Jejunum (tissue), 1 donor: Measurements from ENCODE around the gene NBPF3.

DNA sequence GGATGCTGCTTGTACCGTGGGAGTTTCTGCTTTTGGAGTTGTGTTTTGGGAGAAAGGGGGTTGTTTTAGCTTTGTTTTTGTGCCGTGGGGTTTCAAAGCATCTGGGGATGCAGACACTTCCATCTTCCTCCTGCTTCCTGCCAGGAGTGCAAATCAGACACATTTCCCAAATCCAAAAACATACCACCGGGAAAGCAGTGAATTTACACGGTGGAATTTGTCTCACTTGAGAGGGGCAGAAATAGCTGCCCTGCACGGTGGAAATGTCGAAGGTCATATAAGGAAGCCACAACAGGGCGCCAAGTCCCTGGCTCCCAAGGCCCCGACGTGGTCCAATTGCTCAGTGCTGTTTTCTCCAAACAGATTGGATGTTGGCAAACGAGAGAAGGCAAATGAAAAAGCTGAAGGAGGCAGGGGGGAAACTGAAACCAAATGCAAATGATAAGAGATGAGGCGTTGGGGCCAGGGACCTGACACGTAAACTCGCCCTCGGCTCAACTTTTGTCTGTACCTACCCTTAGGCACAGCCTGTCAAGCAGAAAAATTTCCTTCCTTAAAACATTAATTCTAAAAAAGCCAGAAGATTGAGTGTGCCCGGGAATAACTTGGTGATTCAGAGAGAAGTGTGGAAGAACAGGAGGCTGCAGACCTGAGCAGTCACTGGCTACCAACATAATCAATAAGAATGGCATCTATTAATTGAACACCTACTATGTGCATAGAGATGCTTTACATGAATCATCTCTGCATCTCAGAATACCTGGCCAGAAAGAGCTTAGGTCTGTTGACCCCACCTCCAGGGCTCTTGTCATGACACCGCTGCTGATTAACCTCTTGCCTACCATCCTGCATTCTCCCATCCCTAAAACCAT lies 16.7 kb upstream of the PINK1 start:
- PRO-cap = no peak

DNA sequence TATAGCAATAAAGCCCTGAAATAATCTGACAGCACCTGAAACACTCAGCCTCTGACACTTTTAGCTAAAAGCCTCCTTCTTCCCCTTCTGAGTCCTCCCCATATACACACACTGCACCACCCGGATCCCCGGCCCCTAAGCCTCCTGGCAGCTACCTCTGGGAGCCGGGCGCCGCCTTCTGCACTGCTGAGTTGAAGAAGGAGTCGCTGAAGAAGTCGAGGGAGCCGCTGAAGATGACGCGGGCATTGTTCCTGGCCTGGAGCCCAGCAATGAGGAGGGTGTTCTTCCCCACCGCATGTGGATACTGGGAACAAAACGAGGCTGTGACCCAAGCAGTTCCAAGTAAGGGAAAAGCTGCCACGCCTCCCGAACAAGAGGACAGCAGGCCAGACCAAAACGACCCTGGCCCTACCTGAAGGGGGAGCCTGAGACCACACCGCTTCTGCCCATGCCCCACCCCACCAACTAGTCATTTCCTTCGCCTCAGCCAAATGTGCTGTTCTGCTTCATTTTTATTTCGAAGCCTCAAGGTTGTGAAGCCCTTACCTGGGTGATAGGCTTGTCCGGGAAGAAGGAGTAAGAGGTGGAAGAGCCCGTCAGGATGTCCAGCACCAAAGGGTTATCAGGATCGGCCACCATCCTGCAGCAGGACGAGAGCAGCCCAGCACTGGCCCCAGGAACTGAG lies 7.0 kb downstream of the DDOST start:
- PRO-cap = no peak

GRCh38 chr1:20929081-20929771 lies 142.1 kb upstream of the HP1BP3 start:
- PRO-cap = no peak

GRCh38 chr1:21254185-21255179 lies 35.8 kb downstream of the ECE1 start:
- PRO-cap = no peak

DNA sequence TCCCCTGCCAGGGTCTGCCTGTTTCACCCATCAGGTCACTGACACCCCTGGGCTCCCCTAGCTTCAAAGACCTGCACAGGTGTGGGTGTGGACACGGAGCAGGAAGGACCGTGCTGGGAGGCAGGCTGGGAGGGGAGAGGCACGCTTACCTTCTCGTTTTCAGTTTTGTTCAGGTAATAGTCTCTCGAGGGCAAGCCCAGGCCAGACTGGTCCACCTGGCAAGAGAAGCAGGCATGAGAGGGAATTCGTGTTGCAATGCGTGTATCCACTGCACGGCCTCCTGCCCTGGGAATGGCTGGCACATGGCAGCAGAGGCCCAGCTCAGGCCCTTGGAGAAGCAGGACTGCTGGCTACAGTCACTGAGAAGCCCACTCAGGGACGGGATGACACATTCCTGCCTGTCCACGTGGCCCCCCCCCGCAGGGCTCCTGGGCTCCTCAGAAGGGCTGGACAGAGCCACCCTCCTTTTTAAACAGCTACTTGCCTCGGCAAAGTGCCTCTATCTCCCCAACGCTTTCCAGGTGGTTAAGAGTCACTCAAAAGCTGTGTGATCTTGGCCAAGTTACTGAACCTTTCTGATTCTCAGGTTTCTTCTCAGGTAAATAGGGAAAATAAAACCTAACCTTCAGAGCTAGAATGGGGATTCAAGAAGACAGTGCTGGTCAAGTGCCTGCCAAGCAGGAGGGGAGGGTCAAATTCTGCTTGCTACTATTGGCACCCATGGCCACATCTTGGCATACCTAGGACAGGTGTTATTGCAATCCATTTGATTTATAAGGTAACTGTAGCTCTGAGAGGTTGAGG lies 32.7 kb downstream of the ECE1 start:
- PRO-cap = no peak

DNA sequence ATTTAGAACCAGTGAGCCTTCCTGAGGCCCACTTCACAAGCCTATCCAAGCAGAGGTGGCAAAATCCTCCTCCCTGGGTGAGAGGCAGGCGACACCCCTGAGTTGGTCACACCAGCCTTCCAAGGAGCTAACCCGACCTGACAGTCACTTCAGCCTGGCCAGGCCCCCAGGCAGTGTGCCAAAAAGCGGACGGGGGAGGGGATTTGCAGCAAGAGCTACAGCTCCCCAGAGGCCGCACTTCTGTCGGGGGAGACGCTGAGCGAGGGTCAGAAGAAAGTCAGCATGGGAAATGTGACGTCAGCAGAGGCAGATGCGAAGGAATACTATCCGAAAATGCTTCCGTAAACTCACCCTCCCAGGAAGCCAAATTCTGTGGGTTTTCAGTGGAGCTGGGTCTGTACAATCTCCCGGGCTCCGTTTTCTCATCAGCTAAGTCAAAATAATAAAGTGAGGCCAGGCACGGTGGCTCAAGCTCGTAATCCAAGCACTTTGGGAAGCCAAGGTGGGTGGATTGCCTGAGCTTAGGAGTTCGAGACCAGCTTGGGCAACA lies 28.4 kb upstream of the ECE1 start:
- PRO-cap = no peak

GRCh38 chr1:21335637-21336364 lies 45.5 kb upstream of the ECE1 start:
- PRO-cap = no peak

DNA sequence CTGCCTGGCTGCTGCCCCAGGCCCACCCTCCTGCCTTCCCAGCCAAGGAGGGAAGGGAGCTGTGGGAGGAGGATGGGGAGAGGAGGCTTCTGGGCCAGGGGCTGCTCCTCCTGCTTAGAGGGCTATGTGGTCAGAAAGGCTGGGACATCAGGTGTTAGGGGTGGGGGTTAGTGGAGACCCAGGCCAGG lies 48.5 kb upstream of the ECE1 start:
- PRO-cap = no peak

DNA sequence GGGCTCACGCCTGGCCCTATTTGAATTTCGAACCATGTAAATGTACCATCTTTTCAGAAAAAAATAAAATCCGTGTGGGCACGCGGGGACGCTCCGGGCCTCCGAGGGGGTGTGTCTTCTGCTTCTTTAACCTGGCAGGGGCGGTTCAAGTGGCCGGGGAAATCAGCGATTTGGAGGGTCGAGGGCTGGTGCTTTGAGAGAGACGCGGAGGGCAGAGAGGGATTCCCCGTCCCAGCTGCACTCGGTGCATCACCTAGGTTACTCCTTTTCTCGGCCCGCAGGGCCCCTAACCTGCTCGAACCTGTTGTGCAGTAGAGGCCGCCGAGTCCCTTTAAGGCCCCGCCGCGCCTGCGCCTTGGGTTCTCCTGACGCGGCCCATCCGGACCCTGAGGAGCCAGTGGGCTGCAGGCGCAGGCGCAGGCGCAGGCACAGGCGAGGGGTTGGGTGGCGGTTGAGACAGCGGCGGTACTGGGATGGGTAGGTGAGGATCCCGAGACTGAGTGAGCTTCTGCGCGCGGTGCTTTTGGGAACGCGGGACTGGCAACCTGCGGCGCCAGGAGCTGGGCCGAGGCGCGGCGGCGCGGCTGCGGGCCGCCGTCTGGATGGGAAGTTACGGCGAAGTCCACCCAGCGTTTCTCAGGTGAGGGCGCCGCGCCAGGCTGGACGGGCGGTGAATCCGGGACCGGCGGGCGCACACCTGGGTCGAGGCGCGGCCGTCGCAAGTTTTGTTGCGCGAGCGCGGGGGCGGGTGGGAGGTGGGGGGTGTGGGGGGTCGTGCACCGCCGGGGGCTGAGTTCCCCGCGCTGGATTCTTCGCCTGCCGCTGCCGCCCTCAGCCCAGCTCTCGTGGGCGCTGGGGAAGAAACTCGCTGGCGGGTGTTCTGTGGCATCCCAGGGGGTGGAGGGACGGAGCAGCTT lies at the start of gene NBPF3:
TSS of gene NBPF3 (plus strand) at position 429 of the 917 bp plus-strand sequence.
- PRO-cap = bidirectional peak, plus-strand start at position 431 of the sequence, minus-strand start at position 333 of the sequence; bidirectional peak, plus-strand start at position 670 of the sequence, minus-strand start at position 604 of the sequence

DNA sequence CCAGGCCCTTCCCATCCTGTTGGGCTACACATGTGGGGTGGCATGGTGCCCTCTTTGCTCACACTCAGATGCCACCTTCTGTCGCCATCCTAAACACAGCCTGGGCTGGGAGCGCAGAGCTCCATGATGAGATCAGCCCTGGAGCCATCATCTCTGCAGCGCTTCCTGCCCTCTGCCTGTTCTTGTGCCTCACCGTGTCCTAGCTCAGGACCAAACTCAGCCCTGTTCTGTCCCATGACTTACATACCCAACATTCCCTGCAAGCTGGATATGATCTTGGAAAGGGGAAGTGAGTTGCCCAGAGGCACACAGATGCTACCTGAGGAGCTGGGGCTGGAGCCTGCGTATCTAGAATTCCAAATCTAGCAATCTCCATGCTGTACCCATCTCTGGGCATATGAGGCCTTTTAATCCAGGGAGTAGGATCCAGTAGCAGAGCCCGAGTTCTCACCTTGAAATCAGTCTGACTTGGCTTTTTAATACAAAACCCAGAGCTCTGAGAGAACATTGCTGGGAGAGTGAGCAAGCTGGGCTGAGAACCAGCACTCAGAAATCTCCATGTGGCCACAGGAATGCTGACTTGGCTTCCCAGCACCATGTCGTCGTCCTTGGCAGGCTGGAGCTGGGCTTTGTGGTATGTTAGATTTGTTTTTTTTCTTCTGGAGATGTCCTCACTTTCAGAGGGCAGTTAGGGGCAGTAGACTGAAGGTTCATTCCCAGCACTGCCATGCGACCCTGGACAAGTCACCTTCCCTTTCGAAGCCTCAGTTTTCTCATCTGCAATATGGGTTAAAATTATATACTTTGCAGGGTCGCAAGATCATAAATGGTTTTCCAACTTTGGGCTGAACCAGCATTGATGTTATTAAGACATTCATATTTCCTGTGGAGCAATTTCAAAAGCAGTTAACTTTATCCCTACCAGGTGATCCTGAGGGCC lies 2.6 kb downstream of the ALPL start:
- PRO-cap = no peak

GRCh38 chr1:21665486-21666507 lies 3.4 kb downstream of the RAP1GAP start:
- PRO-cap = no peak

- PRO-cap = no peak
Observed at GRCh38 chr1:21668390-21669201, 561 bp downstream of the RAP1GAP start.

GRCh38 chr1:21723834-21724438 lies 54.8 kb upstream of the RAP1GAP start:
- PRO-cap = no peak

- PRO-cap = no peak
Observed at GRCh38 chr1:21779678-21780319, 3.1 kb downstream of the USP48 start.

GRCh38 chr1:21783366-21784517 lies 793 bp upstream of the USP48 start:
- PRO-cap = bidirectional peak, plus-strand start at chr1:21783752, minus-strand start at chr1:21783612

DNA sequence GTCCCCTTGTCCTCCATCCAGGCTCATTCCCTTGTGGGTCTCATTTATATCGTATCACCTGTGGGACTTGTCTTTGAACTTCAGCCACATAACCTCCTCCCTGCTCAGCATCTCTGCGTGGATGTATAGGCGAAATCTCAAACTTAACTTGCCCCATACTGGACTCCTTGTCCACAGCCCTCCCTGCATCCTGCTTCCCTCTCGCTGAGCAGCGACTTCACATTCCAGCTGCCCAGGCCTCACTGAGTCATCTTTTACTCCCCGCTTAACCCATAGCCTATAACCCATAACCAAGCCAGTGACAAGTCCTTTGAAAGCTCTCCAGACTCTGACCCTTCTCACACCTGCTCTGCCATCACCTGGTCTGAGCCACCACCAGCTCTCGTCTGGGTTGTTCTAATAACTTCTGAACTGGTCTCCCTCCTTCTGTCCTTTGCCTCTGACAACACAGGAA lies 4.8 kb downstream of the LDLRAD2 start:
- PRO-cap = unidirectional peak, minus-strand start at position 244 of the sequence

DNA sequence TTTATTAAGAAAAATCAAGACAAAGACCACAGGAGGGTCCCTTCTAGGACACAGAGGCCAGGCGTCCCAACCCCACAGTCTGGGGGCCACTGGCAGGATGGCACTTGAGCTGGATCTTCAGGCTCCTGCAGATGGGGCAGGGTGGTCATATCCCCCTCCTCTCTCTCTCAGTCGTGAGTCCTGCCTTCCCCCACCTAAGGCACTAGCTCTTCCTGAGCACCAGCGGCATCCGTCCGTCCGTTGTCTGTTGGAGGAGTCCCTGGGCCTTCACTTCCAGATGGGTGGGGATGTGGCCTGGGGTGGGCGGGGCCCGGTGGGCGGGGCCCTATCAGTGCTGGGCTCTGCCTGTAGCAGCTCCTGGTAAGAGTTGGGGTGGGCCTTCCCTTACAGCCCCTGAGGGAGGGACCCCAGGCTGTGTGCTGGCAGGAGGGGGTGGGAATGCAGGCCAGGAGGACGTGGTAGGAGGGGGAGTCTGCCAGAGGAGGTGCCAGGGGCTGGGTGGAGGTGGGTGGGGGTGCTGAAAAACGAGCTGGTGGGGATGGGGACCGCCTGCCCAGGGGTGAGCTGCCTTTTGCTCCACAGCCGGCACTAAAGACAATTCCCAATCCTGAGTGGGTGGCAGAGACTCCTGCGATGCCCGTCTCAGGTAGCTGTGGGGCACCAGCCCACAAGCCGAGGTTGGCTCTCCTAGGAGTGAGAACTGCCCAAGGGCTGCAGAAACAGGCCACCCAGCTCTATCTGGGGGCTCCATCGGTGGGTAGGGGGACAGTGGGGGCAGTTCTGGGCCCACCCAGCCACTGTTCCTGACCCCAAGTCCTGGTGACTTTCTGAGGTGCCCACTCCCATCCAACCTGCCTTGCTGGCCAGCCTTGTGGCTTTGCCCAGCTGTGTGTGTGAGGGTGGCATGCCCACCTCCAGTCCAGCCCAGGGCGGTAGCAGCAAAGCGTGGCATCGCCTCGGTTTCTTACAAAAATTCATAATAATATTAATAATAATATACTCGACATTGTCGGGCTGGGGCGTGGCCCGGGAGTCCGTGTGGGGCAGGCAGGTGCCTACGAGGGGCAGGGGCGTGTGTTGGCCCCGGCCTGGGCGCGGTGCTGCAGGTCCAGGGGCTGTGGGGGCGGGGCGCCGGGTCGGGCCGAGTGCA lies 10.6 kb downstream of the LDLRAD2 start:
- PRO-cap = no peak

GRCh38 chr1:21900723-21901171 lies 36.4 kb downstream of the HSPG2 start:
- PRO-cap = no peak

- PRO-cap = no peak
Observed at GRCh38 chr1:21944365-21944826, 7.3 kb upstream of the HSPG2 start.

GRCh38 chr1:21955452-21956114 lies 18.5 kb upstream of the HSPG2 start:
- PRO-cap = no peak